Cardiac septum (tissue), 1 donor: ENCODE measurements around the gene SLC25A51.

DNA sequence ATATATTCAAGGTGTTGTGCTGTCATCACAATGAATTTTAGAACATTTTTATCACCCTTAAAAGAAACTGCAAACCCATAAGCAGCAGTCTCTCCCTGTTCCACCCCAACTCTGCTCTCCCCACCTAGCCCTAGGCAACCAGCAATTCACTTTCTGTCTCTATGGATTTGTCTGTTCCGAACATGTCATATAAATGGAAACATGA is 49.9 kb upstream of the GNE start:
- PRO-cap = no peak

DNA sequence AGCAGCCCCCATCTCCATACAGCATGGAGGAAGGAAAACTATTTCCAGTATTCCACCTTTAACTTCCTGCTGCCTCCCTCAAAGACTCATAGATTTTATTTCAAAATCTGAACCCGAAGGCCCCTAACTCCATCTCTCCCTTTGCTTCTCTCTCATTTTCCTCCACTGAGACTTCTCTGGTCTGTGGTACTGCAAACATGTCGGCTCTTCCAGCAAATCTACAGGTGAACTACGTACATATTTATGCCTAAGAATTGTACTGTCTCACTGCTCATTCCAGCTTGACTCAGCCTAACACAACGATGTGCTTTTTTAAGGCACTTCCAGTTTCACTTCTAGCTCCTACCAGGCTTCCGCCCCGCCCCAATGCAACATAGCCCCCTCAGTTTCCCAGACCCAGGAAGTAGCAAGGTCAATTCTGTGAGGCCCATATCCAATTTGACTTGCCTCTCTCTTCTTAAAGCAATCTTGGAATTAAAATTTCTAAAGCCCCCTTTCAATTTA is 70.8 kb upstream of the RNF38 start:
- PRO-cap = unidirectional peak, minus-strand start at position 288 of the sequence

- PRO-cap = no peak
Measured at GRCh38 chr9:36850957-36851156, 183.2 kb downstream of the PAX5 start.

GRCh38 chr9:36985927-36986568 is 48.0 kb downstream of the PAX5 start:
- PRO-cap = no peak

GRCh38 chr9:36995853-36996598 is 38.0 kb downstream of the PAX5 start:
- PRO-cap = no peak

- PRO-cap = no peak
Measured at GRCh38 chr9:36996670-36997259, 37.3 kb downstream of the PAX5 start.

DNA sequence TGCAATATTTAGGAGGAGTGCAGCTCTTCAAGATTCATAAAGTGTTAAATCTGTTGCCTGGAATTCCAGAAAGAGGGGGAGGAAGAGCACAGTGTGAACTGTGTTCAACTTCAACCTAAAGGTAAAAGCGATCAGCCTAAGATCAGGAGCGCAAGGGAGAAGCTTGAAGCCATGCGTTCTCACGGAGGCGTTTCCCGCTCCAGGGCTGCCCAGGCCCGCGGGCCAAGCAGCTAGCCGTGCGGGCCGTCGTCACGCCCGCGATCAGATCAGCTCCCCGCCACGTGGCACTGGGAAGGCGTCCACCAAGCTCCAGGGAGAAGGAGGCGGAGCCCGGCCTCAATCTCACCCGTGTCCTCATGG is 41.1 kb upstream of the ZCCHC7 start:
- PRO-cap = bidirectional peak, plus-strand start outside the sequence, minus-strand start at position 263 of the sequence

- PRO-cap = no peak
Measured at GRCh38 chr9:37172481-37173227, 52.3 kb downstream of the ZCCHC7 start.

DNA sequence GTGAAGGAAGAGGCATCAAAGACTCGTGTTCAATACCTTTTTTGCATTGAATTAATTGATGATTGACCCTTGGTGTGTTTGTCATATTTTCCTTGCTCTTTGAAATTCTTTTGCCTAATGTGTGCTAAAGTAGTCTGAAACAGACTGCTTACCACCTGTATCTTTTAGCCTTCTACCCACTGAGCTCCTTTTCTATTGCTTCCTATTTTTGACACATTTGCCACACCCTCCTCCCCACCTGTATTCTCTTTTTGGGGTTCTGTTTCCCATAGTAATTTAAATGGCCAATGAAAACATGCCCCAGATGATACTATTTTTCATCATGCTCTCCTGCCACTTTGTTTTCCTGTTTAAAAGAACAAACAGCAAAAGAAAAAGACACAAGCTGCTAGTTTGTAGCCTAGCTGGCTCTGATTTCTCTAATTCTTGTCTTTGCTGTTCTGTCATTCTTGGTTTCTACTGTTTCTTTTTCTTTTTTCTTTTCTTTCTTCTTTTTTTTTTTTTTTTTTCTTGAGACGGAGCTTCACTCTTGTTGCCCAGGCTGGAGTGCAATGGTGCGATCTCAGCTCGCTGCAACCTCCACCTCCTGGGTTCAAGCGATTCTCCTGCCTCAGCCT is 78.6 kb downstream of the ZCCHC7 start:
- PRO-cap = no peak

GRCh38 chr9:37221557-37221992 is 101.2 kb downstream of the ZCCHC7 start:
- PRO-cap = no peak

- PRO-cap = no peak
Measured at GRCh38 chr9:37294000-37294612, 128.4 kb upstream of the GRHPR start.

DNA sequence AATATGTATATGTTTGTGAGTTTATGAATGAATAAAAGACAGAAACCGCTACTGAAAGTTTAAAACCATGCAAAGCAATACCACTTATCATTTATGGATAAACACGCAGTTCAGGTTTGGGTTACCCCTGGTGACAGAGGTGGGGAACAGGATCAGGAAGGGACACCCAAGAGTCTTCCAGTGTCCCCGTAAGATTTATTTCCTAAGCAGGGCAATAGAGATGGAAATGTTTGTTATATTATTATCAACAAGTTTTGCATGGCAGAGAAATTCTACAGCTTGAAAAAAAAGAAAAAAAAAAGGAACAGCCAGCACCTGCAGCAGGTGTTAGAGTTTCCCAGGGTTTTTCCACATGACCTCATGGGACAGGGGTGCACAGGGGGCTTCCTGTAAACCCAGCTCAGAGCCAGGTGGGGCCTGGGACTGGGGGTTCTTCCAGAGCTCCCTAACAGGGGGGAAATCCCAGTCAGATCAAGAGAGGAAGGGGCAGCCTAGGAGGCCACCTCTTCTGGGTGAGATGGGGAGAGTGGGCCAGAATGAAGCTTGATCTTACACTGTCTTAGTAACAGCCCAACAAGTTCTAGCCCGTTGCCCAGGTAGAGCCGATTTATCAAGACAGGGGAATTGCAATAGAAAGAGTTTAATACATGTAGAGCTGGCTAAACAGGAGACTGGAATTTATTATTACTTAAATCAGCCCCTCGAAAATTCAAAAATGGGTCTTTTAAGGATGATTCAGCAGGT is 19.5 kb upstream of the GRHPR start:
- PRO-cap = no peak

- PRO-cap = no peak
Measured at GRCh38 chr9:37439741-37440360, 17.4 kb downstream of the GRHPR start.

DNA sequence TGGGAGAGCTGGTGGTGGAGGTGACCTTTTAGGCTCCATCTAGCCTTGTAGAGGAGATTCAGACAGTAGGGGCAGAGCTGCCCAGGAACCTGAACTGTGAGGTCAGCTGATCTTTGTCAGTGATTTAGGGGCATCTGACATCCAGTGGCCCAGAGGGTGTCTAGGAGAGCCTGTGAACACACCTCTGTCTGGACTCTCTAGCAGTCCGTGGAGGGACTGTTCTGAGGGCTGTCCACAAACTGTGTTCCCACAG is 16.6 kb downstream of the POLR1E start:
- PRO-cap = no peak

- PRO-cap = no peak
Measured at GRCh38 chr9:37861355-37862094, 42.4 kb downstream of the SLC25A51 start.

DNA sequence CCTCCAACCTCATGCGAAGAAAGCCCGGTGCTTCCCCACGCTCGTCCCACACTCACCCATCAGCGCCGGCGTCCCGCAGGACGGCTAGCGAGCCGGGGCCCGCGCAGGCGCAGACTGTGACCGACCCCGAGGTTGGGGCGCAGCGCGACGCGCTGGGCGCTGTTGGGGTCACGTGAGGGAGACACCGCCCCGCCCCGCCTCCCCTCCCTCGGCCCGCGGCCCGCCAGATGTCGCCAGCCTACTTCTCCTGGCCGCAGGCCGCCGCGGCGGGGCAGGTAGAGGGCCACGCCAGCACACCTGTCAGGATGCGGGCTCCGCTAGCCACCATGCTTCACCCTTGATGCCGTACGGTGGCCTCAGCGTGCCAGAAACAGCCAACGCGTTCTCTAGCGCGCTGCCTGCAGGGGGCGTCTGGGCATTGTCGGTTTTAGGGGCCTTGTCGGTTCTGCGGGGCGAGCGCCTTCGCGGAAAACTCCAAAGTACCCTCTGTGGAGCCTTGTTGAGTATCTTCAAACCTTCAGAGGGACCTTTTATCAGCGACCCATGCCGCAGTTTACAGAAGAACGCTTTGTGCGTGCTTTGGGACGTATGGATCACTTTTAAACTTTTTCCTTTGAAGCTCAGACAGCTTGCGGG is at the start of gene SLC25A51:
TSS of gene SLC25A51 (minus strand) at position 116 of the 636 bp plus-strand sequence.
- PRO-cap = bidirectional peak, plus-strand start at position 197 of the sequence, minus-strand start at position 116 of the sequence; bidirectional peak, plus-strand start at position 430 of the sequence, minus-strand start at position 342 of the sequence

- PRO-cap = no peak
Measured at GRCh38 chr9:37938339-37939421, 34.8 kb upstream of the SLC25A51 start.

GRCh38 chr9:38001121-38001969 is 67.7 kb downstream of the SHB start:
- PRO-cap = no peak

DNA sequence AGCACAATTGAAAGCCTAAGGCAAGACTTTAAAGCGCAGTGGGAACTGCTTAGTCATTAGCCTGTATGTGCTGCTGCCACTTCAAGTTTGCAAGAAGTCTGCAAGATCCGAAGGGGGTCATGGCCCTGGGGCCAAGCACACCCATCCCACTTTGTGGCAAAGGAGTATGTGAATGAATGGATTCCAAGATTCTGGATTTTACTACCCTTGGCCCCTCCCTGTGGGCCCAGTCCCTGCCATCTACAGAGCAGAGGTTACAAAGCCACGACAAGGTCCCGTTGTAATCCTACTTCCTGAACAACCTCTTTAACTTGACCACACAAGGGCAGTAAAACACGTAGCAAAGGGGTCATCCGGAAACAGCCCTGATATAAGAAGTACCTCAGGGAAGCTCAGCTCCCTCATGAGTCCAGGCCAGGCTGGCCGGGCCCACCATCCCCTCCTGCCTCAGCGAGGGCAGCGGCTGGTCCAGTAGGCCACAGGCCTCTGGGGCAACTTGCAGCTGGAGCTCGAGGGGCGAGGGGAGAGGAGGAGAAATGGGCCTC is 29.6 kb downstream of the SHB start:
- PRO-cap = no peak

DNA sequence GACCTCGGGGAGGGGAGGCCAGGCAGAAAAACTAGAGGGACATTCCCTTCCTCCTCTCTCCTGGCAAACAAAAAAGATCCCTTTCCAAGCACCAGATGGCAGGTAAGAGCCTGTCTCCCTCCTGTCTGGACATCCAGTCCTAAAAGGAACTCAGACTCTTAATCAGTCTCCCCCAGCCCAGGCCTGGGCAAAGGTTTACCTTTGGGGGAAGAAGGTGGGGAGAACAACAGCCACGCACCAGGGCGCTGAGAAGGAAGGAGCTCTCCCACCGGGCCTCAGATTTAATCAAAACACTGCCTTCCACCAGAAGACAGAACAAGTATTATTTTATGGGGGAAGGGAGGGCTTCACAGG is 2.4 kb downstream of the SHB start:
- PRO-cap = no peak